Ileum (tissue), 1 donor: ENCODE data around the gene POMC.

DNA sequence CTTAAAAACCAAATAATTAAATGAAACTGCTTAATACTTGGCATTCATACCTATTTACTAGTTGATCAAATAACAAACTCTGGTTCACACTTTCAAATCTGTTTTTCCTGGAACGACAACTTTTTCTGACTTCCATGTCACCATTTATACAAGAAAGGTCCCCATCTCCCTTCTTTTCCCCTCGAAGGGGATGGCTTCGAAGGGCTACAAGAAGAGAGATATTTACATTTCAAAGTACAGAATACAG lies 39.2 kb downstream of the ATAD2B start:
- PRO-cap: no peak

DNA sequence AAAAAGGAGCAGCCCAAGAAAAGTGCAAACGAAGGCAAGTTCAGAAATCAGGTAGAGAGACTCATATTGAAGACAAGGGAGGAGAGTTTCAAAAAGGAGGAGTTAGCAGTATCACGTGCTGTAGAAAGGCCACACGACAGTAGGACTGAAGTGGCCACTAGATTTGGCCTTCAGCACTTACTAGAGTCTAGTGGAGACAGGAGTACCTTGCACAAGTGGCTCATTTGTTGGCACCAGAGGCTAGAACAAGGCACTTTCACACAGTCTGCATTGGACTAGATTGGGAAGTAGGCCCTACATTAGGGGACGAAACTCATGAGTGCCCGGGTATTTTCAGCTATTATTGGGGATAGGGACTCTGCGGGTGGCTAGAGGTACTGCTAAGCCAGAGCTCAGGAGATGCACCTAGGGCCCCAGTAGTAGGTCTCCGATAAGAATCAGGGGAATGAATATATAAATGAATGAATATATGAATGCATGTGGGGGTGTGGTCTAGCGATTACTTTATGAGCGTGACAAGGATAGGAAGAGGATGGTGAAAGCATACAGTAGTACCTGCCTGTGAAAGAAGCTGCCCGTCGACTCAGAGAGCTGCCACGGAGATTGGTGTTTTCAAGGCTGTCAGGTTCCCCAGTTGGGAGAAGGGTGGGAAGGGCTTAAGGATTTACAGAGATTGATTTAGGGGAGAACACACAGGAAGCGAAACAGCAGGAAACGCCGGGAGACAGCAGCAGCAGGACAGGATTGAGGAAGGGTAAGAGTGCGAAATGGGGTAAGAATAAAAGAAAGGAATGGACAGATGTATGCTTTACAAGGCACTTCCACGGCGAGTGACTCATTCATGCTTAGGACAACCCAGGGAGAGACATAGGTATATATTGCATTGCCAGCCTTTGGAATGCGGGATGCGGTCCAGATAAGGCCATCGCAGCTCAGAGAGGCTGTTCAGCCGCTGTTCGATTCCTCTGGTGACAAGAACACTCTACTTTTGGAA lies 1.3 kb upstream of the NCOA1 start:
- PRO-cap: unidirectional peak, plus-strand start at position 183 of the sequence; unidirectional peak, plus-strand start at position 903 of the sequence

- PRO-cap: no peak
These were observed 7.1 kb downstream of the NCOA1 start for GRCh38 chr2:24497956-24498741.

DNA sequence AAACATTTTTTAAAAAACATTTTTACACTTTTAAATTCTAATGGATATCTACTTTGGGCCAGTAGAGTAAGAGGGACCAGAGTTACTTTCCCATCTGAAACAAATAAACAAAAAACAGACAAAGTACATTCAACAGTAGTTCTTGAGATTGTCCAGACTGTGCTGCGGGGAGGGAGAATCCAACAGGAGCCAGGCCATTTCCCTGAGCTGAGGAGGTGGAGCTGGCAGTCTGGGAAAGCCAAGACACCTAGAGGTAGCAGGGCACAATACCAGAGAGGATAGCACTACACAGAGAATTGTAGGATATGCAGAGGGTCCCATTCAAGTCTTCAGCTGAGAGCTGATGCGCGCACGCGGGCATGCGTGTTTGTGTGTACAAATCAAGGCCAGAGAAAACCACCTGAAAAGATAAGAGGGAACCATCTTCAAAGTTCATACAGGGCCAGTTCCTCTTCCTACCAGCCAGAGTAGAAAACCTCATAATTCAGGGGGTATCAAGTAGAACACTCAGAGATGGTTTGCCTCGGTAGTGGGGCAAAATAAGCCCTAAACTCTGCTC lies 44.0 kb downstream of the PTRHD1 start:
- PRO-cap: no peak

DNA sequence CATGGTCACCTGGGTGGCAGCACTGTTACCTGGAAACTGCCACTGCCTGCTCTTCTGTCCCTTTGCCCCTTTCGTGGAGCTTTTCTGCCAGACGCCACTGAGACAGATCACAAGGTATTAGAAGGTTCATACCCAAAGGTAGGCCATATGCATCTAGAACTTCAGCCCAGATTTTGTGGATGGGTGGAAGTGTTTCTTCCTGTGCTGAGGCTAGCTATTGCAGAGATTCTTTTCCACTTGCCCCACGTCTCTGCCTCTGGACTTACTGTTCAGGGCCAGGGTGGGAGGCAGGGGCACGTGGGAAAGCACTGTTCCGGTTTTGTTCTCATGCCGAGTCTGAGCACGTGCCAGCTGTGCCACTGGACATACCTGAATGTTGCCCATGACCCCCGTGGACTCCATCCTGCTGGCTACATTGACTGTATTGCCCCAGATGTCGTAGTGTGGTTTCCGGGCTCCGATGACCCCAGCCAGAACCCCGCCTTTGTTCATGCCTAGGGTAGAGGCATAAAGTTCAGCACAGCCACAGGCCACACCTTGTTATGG lies 27.2 kb downstream of the CENPO start:
- PRO-cap: no peak

GRCh38 chr2:24857746-24858063 lies 62.3 kb downstream of the ADCY3 start:
- PRO-cap: no peak

GRCh38 chr2:24883809-24884301 lies 36.2 kb downstream of the ADCY3 start:
- PRO-cap: no peak

DNA sequence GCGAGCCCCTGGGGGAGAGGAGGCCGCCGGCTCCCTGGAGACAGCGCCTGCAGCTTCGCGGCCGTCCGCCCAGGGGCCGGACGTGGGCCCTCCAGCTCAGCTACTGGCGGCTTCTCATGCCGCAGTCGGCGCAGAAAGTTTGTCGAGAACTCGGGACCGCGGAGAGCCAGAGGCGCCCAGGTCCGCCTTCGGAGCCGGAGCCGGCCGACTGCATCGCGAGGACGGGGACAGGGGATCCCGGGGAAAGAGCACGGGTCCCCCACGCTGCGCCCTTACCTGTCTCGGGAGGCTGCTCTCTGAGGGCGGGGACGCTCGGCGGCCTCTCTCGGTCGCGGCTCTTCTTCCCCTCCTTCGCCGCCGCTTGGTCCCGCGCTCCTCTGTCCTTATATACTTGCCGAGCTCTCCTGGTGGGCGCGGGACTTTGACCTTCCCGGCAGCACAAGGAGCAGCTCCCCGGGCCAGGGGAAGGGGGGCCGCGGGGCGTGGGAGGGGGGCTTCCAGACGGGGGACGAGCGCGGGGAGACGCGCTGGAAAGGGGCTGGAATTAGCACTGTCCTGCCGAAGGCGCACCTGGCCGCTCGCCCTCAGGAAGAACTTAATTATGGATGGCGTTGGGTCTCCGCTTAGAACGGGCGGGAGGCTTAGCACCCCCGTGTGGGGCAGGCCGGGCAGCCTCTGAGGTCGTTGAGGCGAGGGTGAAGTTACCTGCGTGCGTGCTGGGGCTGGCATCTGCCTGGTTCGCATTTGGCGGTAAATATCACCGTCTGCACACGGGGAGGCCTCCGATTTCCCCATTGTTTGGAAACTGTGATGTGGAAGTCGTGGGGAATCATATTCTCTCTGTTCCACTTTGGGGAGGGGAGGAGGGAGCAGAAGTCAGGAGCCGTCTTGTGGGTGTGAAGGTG lies at the start of gene POMC:
Gene POMC, minus strand, starts transcription at position 359 of the 905 bp plus-strand sequence.
- PRO-cap: no peak

DNA sequence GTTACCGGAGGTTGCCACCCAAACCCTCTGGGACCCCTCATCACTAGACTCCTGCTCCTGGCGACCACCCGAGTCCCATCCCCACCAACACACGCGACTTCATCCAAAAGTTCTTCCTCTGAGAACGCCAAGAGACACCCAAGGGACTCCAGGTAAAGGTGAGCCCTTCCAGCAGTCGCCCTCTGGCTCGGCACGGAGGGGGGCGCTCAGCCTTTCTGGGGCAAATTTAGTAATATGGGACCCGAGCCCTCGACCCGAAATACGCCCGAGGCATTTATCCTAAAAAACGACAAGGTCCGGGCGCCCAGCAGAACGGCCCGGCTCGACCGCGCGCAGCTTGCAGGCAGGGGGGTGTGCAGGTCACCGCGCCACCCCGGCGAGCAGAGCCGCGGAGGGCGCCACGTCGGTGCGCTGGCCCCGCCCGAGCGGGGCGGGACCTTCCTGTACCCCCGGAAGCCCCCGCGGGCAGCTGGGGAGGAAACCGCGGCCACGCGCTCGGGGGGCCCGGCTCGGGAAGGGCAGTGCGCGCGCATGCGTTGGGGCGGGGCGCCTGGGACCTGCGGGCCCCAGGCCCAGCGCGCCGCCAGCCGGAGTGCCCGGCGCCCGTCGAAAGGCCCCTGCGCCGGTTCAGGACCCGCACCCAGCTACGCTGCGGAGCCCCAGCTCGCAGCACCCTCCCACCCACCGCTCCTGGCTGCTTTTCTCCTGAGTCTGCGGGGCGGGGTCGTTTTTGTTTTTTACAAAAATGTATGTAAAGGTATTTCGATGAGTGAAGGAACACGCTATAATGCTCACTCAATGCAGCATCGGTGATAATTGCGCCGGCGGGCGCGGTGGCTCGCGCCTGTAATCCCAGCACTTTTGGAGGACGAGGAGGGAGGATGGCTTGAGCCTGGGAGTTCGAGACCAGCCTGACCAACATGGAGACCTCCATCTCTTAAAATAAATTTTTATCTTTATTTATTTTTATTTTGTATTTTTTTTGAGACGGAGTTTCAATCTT lies 47.6 kb upstream of the POMC start:
- PRO-cap: bidirectional peak, plus-strand start at position 586 of the sequence, minus-strand start at position 353 of the sequence

DNA sequence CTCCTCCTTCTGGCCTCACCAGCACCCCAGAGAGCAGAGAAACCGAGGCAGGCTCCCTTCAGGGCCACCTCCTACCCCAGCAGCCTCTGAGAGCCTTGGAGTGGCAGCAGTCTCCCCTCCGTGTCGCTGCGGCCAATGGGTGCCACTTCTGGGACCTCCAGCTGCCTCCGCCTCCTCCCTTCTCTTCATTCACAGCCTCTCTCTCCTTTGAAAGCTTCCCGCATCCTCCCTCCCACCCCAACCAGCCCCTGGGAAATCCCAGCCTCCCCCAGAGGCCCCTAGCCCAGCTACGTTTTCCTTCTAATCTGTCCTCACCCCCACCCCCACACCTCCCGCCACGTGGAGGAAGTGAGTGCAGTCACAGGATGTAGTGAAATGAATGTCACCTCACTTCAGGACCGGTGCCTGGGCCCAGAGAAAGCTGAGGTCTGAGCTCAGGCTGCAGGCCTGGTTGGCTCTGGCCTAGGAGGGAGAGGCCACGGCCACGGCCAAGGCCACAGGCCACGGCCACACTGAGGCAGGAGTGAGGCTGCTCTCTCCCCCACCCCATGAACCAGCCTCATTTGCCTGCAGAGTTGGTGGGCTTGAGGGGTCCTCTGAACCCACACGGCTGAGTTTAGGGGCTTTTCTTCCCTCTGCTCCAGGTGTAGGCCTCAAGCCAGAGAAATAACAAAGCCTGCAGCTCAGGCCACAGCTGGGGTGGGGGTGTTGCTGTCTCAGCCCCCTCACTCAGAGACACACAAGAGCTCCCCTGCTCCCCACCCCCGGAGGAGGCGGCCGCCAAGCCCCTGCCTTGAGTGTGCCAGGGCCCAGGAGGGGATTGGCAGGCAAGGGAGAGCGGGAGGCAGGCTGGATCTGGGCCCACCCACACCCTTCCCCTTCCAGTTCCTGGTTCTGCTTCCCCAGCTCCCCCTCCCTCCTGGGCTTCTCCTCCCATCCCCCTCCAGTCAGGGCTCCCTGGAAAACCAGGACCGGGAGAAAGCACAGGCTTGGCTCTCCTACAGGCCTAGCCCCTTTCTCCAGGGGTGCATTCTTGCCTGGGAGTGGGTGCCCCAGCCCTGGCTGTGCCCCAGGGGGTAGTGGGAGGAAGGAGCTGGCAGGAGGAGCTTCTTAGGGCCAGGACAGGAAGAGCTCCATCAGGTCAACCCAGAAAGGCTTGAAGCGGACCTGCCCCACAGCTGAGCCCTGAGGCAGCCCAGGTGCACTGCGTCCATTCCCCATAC lies 27.1 kb downstream of the DNMT3A start:
- PRO-cap: bidirectional peak, plus-strand start at position 395 of the sequence, minus-strand start at position 319 of the sequence

- PRO-cap: no peak
These were observed 151.2 kb downstream of the DTNB start for GRCh38 chr2:25522075-25522685.

DNA sequence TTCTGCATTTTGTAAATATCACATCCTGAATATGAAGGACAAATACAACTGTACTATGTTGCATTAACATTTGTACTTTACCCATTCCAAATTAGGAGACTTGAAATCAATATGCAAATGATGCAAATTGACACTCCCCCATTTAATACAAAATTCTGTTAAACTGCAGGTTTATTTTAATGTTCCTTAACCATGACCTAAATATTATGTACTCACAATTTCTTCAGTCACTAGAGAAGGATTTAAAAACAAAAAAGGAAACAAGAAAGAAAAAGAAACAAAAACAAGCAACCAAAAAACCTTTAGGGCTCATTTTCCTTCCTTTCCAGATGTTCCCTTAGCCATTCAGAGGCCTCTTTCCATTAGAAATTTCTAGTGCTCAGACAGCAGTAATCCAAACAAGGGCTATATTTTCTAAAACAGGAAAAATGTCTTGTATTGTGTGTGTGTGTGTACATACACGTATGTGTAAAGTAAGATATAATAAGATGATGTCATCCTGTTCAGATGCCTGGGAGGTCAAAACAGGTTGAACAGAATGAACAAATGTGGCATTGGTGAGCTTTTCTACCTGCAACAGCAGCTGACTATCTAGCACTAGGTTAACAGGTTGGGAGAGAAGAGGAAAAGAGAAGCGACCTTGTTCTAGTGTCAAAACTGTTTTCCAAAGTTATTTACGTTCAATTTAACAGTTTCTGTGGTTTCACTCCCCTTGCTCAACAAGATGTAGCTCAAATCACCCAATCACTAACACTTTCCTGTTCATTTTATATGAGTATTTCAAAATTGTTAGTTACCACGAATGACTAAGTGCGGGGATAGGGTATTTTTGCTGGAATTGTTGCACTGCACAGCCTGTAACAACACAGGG lies 67.2 kb upstream of the DTNB start:
- PRO-cap: no peak

- PRO-cap: no peak
These were observed 37.9 kb upstream of the ASXL2 start for GRCh38 chr2:25916103-25916754.

DNA sequence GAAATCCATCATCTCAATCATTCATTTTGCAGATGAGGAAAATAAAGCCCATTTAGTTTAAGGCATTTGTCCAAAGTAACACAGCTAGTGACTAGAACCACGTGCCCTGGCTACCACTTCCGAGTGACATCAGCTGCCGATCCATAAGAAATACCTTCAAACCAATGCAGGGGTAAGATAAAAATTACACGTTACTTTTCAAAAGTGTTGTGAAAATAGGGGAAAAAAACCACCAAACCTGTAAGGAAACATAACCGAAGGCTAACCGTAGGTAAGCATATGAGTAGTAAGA lies 1.4 kb downstream of the HADHA start:
- PRO-cap: no peak

DNA sequence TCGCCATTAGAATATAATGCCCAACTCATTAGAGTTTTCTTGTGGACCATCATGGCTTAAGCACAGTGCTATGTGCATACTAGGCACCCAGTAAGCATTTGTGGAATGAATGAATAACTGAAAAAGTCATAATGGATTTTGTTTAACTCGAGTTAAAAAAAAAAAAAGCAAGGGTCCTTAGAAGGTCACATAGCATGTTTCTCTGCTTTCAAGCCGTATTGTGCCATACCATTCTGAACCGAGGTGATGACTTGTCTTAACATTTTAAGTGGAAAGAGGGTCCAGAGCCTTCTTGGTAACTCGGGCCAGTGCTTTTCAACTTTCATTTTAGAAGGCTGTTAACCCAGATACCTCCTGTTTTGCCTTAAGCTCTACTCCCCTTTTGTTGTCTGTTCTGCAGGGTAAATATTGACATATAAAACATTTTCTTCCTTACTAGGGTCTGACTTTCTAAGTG lies 721 bp upstream of the ADGRF3 start:
- PRO-cap: no peak

GRCh38 chr2:26356619-26357195 lies 10.1 kb upstream of the ADGRF3 start:
- PRO-cap: no peak

GRCh38 chr2:26390170-26391250 lies 11.2 kb upstream of the DRC1 start:
- PRO-cap: no peak

DNA sequence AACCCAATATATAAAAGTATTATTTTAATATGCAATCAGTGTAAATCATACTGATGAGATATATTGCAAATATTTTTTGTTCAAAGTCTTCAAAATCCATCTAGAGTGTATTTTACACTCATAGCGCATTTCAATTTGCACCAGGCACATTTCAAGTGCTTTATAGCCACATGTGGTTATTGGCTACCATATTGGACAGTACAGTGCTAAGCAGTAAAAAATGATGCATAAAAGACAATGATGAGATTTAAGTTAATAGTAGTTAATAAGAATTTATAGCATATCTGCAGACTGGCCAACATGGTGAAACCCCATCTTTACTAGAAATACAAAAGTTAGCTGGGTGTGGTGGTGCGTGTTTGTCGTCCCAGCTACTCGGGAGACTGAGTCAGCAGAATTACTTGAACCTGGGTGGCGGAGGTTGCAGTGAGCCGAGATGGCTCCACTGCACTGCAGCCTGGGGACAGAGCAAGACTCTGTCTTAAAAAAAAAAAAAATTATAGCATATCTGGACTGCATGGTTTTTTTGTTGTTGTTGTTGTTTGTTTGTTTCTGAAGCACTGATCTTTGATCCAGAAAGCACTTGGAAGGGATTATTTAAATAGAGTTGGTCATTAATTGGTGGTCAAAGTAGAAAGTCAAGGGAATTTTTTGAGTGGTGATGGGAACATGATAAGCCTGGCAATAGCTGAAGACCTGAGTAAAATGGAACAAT lies 9.8 kb downstream of the DRC1 start:
- PRO-cap: no peak

GRCh38 chr2:26487311-26487544 lies 71.3 kb downstream of the OTOF start:
- PRO-cap: no peak

- PRO-cap: no peak
These were observed 35.9 kb downstream of the CIB4 start for GRCh38 chr2:26605212-26605750.